Melanocyte of skin (primary cell): ENCODE results near the genes TMEM170A and TMEM231.

GRCh38 chr16:75464095-75465224 is at the start of gene TMEM170A:
Gene TMEM170A, minus strand, starts transcription at chr16:75464689.
- CAGE, long polyA plus RNA, 2 experiments = start-site peak on the minus strand in 2 of 2 experiments, at chr16:75464618-75464689 at its widest, 60 to 293 reads per replicate

GRCh38 chr16:75555686-75556725 is at the start of gene TMEM231:
Gene TMEM231, minus strand, starts transcription at chr16:75556252.
- CAGE, long polyA plus RNA, 2 experiments = no peak in any of the 2 experiments

DNA sequence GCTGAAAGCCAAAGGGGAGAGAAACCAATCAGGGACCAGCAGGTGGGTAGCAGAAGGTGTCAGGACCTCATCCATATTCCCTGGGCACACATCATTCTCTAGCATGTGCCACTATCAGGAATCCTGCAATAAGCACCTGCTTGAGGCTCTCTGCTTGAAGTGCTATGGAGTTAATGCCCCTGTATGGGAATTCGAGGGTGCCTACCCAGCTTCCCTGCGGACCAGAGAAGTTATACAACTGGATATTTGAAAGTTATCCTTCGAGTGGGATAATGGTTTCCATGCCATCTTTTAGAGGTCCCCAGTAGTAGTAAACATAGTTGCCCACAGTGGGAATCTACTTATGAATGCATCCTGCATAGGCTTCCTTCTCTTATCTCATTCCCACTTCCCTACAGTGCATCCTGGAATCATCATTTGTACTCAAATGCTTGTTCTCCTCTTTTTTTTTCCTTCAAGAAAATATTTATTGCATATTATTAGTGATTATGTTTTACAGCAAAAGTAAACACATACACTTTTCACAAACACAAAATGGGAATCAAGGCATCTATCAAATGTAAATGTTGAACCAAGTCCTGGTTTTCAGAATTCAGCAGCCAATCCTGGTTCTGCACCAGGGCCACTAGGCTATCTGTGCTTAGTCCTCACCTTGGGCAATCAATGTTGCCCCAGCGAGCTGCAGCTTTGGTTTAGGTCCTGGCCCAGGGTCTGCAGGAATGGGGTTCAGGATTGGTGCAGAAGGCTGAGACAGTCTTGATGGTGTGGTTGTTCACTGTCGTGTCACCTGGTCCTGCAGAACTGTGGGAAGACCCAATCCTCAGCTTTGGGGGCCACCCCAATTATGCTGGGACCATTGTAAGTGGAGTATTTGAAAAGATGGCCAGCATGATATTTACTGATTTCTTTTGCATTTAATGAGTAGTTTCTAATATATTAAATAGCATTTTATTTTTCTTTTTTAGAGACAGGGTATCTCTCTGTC is 10.4 kb downstream of the TERF2IP start:
- CAGE, long polyA plus RNA, 2 experiments = no peak in any of the 2 experiments

DNA sequence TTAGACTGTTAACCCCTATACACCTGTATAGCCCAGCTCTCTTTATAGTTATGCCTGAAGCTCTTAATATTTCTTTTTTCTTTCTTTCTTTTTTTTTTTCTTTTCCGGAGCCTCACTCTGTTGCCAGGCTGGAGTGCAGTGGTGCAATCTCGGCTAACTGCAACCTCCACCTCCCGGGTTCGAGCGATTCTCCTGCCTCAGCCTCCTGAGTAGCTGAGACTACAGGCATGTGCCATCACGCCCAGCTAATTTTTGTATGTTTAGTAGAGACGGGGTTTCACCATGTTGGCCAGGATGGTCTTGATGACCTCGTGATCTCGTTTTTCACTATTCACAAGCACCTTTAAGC is 15.8 kb downstream of the CNTNAP4 start:
- CAGE, long polyA plus RNA, 2 experiments = no peak in any of the 2 experiments

- CAGE, long polyA plus RNA, 2 experiments = no peak in any of the 2 experiments
These were observed 142.4 kb downstream of the CNTNAP4 start for GRCh38 chr16:76419694-76419893.

- CAGE, long polyA plus RNA, 2 experiments = no peak in any of the 2 experiments
These were observed 82.0 kb downstream of the VAT1L start for GRCh38 chr16:77870318-77870801.

GRCh38 chr16:79469908-79470521 is 130.5 kb downstream of the MAF start:
- CAGE, long polyA plus RNA, 2 experiments = no peak in any of the 2 experiments

DNA sequence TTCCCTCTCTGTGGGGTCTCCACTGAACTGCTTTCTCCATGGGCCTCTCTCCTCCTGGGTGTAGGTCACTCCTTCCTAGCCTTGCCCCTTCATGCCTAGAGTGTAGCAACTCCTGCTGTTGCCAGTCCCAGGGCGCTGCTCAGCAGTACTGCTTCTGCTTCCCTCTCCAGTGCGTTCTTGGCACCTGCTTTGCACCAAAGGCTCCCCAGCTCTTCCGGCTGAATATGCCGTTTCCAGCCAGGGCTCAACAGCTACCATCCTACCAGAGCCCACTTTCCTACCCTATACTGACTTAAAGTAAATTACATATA is 92.2 kb downstream of the MAF start:
- CAGE, long polyA plus RNA, 2 experiments = no peak in any of the 2 experiments

DNA sequence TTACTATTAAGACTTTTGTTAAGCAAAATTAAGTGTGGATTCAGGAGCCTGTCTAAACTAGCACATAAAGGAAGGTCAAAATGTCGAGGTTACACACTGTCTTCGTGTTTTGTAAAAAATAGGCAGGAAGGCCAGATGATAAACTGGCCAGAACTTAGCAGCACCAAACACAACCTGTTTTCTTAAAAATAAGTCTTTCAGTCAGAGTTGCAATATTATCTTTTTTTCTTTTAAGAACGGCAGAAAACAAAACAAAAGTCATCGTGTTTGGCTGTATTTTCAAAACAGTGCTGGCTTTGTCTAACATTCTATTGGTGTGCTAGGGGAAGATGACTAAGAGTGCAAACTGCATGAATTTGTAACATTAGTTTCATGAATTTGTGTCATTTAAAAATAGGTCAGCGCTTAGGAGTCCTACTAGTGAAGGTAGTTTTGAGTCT is 5.3 kb downstream of the MAF start:
- CAGE, long polyA plus RNA, 2 experiments = no peak in any of the 2 experiments

DNA sequence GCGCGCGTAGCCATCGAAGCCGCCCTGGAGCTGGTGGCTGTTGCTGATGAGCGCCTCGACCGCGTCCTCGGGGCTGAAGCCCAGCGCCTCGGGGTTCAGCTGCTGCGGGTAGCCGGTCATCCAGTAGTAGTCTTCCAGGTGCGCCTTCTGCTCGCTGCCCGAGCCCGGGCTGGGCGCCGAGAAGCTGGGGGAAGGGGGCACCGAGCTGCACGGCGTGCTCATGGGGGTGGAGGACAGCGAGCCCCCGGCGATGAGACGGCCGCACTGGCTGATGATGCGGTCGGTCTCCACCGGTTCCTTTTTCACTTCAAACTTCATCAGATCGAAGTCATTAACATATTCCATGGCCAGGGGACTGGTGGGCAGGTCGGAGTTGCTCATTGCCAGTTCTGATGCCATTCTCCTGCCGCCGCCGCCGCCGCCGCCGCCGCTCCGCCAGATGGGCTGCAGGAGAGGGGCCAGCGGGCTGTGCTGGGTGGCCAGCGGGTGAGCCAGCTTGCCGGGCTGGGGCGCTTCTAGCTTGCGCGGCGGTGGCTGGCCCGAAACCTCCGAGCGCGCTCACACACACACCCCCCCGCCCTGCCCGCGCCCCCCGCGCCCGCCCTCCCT is 929 bp downstream of the MAF start:
- CAGE, long polyA plus RNA, 2 experiments = no peak in any of the 2 experiments

DNA sequence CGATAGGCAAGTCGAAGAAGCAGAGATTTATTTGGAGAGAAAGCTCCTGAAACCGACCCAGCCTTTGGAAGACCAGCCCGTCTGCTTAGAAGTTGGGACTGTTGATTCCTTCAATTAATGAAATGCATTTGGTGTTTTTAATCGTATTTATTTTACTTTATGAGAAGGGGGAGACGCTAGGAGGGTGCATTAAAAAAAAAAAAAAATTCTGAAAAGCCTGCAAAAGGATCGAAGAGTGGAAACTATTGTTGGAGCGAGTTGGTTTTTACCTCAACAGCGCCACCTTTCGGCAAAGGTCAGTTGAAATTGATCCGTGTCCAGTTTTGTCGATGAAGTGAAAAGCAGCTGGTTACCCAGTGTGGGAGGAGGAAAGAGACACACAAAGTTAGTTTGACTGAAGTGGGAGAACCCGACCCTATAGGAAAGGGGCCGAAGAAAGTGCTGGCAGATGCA is 1.5 kb upstream of the MAF start:
- CAGE, long polyA plus RNA, 2 experiments = no peak in any of the 2 experiments

- CAGE, long polyA plus RNA, 2 experiments = no peak in any of the 2 experiments
These were observed 426.6 kb upstream of the MAF start for GRCh38 chr16:80026895-80027707.

DNA sequence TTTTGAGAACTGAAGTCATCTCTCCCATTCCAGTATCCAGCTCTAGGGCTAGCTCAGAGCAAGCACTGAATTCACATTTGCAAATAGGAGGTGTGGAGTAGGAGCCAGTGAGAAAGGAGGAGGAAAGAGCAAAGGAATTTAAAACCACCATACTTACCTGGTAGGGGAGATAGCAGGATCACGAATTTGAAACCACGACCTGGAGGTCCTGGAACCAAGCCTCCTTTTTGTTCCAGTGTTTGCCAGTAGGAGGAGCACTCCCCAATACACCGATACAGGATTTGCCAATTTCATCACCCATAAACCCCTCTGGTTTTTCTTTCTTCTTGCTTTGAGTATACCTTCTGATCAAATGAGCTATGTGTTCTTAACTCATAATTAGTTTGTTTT is 22.5 kb downstream of the BCO1 start:
- CAGE, long polyA plus RNA, 2 experiments = no peak in any of the 2 experiments

- CAGE, long polyA plus RNA, 2 experiments = no peak in any of the 2 experiments
These were observed 28.4 kb downstream of the BCO1 start for GRCh38 chr16:81266910-81267170.

- CAGE, long polyA plus RNA, 2 experiments = no peak in any of the 2 experiments
These were observed 63.7 kb downstream of the GAN start for GRCh38 chr16:81378174-81379150.

- CAGE, long polyA plus RNA, 2 experiments = no peak in any of the 2 experiments
These were observed 25.2 kb downstream of the CMIP start for GRCh38 chr16:81469302-81470624.

- CAGE, long polyA plus RNA, 2 experiments = no peak in any of the 2 experiments
These were observed 36.7 kb downstream of the CMIP start for GRCh38 chr16:81481055-81481877.

DNA sequence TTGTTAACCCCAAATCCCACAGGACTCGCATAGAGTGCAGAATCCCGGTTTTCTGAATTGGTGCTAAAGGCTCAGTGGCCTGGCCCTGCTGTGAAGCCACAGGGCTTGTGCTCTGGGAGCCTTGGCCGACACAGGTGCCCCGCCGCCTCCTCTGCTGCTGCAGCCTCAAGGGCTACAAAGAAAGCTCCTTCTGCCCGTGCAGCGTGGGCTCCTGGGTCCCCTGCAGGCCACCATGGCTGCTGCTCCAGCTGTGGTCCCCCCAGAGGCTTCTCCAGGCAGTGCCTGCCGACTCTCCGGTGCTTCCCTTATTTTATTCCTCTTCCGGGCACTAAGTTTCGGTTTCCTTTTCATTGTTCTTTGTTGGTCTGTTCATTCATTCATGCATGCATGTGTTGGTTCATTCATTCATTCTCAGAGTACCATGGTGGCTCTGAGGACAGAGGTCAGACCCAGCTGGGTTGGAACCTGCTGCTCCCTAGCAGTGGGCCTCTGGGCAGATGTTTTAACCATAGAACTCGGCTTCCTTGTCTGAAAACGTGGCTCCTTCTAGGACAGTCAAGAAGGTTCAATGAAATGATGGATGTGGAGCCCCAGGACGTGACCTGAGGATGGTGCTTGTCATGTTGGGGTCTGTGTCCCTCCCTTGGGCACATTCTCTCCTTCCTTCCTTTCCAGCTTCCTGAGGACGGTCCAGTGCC is 53.2 kb downstream of the CMIP start:
- CAGE, long polyA plus RNA, 2 experiments = no peak in any of the 2 experiments

DNA sequence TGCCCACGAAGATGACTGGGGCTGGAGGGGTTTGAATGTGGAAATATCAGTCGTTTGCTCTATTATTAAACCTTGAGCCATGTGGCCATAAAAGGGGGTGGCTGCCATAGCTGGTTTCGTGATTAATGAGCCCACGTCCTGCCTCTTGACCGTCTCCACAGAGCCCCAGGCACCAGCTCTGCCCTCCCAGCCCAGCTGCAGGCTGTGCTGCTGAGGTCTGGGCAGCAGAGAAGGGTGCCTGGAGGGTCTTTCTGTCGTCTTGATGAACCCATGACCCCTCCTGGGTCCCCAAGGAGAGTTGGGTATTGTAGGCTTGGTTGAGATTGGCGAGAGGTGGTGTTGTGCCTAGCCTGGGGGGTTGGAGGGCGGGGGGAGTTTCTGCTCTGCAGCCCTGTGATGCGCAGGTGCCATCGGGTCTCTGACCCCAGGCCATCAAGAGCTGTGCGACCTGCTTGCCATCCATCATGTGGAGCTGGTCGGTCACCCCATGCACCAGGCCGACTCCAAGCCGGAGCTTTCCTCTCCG is 148.5 kb downstream of the CMIP start:
- CAGE, long polyA plus RNA, 2 experiments = no peak in any of the 2 experiments

DNA sequence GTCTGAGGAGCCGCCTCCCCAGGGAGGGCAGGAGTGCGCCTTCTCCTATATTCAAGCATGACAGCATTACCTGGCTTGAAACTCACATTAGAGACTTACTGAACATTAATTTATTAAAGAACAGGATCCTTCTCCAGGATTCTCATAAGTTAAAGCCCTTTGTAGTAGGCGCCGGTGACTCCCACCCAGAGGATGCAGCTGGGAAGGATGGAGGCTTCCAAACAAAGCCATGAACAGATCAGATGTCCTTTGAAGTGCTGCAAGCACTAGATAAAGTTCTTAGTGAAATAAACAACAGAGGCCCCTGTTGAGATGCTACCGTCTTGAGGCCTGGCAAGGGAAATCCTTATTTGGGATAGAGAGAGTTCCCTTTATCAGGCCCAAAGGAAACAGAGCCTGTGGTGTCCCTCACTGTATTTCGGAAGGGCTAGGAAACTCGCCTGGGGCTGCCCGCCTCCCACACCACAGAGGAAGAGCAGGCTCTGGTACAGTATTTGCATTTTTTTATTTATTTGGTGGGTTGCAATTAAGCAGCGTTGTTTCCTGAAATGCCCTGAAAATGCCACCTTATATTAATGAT is 144.4 kb upstream of the PLCG2 start:
- CAGE, long polyA plus RNA, 2 experiments = no peak in any of the 2 experiments